Stomach (tissue), 7 donors: ENCODE measurements around a stretch of chr1.

DNA sequence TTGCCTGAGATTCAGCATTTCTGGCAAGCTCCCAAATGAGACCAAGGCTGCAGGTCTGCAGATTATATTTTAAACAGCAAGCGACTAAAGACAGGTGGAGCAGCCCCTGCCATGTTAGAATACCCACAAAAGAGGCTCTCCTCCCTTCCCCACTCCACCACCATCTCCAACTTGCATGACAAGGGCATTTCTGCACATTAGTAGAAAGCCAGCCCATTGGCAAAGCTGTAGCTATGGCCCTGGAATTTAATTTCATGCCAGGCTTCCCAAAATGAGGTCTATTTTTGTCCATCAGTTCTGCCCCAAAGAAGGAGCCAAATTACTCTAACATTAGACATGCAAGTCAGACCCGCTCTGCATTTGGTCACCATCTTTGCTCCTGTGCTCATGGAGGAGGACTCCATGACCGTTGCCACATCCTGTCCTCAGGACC lies 115.1 kb downstream of the LAMC2 start:
- PRO-cap = no peak
- RAMPAGE, long total RNA, 5 experiments = no peak in any of the 5 experiments
- RRBS = no CpG with 5 or more reads among the region's 3 CpGs

DNA sequence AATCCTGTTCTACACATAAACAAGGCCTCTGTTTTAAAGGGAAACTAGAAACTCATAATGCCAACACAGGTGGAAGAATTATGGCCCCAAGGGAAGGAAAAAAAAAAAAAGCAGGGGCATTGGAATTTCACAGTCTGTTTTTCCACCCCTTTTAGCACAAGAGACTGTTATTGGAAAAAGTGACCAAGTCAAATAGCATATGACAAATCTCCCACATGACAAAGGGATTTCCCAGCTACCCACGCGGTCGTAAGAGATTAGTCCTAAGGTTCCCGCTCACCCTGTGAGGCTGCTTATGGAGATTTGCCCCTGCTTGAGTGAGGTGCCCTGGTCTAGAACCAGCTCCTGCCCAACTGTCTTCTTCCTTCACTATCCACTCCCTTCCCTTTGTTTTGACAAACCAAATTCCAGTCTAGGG lies 107.4 kb downstream of the NMNAT2 start:
- PRO-cap = no peak
- RAMPAGE, long total RNA, 5 experiments = no peak in any of the 5 experiments
- RRBS = no CpG with 5 or more reads among the region's 4 CpGs

- PRO-cap = no peak
- RAMPAGE, long total RNA, 5 experiments = no peak in any of the 5 experiments
- RRBS = 2% methylated on average over 17 of the region's 58 CpGs
Measured at GRCh38 chr1:183472619-183473534, 578 bp downstream of the SMG7 start.

DNA sequence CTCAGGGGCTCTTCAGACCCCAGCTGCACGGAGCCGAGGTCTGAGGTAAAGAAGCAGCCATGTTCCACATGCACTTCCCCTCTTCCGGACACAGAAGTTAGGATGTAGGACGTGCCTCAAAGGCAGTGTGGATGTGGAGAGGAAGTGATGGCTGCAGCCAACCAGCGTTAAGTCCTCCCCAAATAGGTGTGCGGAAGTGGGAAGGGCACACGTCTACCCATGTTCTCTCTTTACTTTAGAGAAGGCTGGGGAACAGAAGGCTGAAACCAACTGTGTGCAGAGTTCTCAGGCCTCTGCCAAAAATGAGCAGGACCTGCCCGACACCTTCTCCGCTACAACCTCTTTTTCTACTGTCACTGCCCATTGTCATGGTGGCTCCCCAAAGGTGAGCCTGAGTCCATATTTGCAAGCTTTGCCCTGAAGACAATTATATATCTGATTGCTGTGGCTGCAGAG lies 14.7 kb upstream of the NCF2 start:
- PRO-cap = bidirectional peak, plus-strand start at position 238 of the sequence, minus-strand start at position 92 of the sequence
- RAMPAGE, long total RNA, 5 experiments = no peak in any of the 5 experiments
- RRBS = no CpG with 5 or more reads among the region's 9 CpGs

DNA sequence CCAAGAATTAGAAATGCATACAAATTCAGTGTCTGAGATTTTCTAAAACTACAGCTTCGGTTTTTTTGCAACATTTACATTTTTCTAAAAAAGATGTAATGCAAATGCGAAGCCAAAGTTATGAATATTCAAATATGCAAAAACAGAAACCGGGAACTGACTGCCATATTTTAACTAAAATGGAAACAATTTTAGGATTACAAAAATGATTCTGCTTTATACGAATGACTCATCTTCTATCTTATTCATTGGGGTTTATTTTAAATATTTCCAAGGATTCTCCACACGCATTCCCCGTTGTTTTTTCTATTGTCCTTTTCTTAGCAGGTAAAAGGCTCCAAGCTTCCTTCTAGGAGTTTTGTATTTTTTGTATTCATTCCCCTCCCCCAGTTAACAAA lies 1.1 kb downstream of the ARPC5 start:
- PRO-cap = no peak
- RAMPAGE, long total RNA, 5 experiments = no peak in any of the 5 experiments
- RRBS = no CpG with 5 or more reads among the region's 6 CpGs

DNA sequence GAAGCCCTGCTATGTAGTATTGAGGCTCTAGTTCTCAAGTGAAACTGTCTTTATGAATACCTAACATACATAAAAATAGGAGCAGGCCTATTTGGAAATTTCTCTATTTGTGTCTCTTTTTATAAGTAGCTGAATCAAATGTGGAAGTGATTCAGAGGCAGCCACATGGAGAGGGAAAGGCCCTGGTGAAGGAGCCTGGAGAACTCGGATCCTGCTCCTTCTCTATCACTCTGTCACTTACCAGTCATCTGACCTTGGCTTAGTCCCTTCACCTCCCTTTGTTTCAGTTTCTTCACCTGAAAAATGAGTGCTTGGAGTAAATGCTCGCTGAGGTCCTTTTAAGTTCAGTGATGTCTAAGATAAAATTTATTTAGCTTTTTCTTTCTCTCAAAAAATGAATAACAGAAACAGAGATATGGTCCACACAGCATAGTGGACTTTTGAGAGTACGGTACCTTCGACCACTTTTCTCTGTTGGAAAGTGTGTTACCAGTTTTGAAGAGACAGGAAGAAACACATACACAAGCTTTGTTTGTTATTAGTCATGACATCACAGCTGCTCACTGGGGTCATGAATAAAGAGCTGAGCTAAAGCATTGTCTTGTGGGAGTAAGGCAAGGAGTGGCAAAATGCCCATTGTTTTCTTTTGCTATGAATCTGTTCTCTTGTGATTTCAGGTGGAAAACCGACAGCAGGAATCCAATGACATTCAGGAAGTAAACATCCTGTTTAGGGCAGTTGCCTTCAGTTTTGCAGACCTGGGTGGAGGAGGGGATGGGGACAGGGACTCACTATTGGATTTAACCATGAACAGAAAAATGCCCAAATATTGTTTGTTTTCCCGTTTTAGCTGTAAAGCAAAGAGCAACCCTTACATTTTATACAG lies 66.0 kb downstream of the RGL1 start:
- PRO-cap = no peak
- RAMPAGE, long total RNA, 5 experiments = no peak in any of the 5 experiments
- RRBS = no CpG with 5 or more reads among the region's 6 CpGs

DNA sequence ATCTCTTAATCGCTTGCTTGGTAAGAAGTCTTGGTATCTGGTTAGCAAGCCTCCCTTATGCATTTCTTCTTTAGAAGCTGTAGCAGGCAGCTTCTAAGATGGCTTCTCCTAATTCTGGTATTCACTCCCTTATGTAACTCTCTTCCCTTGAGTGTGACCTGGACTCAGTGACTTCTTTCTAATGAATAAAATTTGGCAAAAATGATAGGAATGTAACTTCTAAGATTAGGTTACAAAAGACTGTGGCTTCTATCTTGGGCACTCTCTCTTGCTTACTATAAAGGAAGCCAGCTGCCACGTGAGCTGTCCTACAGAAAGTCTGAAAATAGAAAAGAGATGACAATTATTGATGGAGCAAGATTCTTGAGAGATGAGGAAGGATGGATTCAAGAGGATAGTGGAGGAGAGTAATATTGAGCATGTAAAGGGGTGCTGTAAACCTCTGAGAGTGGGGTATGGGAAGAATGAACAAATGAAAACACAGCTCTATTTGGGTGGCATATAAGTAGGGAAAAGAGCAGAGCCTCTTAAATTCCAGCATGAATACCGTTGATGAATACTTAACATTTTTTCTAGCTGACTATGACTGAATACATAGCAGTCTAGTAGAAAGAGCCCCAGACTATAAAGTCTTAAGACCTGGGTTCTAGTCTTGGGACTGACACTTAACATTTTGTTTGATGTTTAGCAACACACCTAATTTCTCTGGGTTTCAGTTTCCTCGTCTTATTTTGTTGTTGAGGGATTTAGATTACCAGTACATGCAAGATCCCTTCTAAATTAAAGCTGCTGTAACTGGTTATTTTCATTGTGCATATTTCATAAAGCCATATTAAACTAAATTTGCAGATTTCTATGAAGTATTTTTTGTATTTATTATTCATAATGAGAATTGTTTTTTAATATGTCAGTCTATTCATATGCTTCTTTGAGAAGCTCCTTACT lies 5.6 kb downstream of the TSEN15 start:
- PRO-cap = no peak
- RAMPAGE, long total RNA, 5 experiments = no peak in any of the 5 experiments
- RRBS = no CpG with 5 or more reads among the region's 4 CpGs

DNA sequence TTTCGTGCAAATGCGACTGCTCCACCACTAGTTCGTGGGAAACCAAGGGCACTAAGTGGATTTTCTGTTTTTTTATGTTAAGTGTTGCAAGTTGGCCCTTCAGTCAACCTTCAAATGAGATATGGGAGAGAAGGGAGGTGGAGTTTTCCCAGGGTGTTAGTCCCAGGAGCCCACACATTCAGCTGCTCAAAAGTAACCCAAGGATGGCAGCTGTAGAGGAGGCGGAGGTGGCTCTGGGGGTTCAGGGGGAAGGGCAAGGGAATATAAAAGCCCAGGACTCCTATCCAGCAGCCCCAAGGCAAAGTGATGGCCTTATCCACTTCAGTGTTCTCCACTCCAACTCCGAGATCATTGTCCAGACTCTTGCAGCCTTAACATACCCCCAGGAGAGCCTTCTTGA lies 92.1 kb downstream of the TSEN15 start:
- PRO-cap = no peak
- RAMPAGE, long total RNA, 5 experiments = no peak in any of the 5 experiments
- RRBS = no CpG with 5 or more reads among the region's 5 CpGs

DNA sequence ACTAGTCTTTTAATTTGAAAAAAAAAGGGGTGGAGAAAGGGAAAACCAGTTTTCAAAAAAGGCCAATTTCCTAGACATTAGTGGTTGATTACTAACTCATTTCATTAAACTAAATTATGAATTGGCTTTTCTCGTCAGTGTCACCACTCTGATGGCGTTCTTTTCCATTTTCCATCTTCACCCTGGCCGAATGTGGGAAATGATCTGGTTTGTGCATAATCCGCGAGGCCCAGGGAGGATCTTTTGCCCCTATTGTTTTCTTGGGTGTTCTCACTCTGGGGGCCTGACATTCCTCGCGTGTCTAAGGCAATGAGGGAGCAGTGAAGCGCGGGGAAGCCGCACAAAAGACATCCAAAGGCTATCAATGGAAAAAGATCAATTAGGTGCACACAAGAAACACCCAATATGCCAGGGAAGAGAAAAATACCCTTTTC lies 1.1 kb upstream of the C1orf21 start:
- PRO-cap = no peak
- RAMPAGE, long total RNA, 5 experiments = no peak in any of the 5 experiments
- RRBS = no CpG with 5 or more reads among the region's 10 CpGs

GRCh38 chr1:184408084-184408634 lies 21.3 kb downstream of the C1orf21 start:
- PRO-cap = no peak
- RAMPAGE, long total RNA, 5 experiments = no peak in any of the 5 experiments
- RRBS = no CpG with 5 or more reads among the region's 4 CpGs

DNA sequence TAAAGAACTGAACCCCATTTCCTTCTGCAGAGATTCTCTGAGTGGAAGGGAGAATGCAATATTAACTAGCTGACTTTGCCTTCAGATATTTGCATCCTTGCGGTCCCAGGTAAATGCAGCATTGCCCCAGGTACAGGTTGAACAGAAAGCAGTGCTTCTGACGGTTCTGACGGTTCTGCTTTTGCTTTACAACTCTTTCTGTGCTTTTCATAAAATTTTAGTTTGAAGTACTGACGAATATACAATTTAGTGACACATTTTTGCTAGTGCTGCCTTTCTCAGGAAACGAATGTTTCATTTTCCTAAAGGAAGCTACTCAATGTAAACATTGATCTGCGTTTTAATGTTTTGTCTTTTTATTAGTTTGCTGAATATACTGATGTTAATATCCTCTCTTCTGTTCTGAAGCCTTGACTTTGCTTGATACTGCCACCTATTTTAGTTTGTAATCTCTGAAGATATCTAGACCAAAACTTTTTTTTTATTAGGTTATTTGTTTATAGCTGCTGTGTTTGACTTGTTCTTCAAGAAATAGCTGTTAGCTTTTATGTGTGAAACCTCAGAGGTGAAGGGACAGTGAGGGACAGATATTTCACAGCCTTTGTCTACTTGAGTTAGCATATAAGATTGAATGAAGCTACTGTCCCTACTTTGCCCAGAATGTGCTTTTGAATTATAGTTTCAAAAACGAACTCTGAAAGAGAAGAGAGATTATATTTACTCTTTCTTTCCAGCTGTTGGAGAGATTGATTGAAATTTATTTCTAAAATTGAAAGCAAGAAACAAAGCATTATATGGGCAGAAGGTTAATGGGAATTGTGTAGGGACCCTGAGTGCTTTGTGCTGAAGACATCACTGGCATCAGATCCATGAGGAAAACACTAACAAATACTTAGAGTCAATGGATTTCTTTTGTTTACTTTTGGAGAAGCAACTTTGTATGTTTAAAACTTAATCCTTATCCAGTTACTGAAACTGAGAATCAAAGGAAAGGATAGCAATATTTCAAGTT lies 66.7 kb downstream of the C1orf21 start:
- PRO-cap = no peak
- RAMPAGE, long total RNA, 5 experiments = no peak in any of the 5 experiments
- RRBS = no CpG with 5 or more reads among the region's 7 CpGs

GRCh38 chr1:184556595-184557288 lies 169.9 kb downstream of the C1orf21 start:
- PRO-cap = no peak
- RAMPAGE, long total RNA, 5 experiments = no peak in any of the 5 experiments
- RRBS = no CpG with 5 or more reads among the region's 5 CpGs

DNA sequence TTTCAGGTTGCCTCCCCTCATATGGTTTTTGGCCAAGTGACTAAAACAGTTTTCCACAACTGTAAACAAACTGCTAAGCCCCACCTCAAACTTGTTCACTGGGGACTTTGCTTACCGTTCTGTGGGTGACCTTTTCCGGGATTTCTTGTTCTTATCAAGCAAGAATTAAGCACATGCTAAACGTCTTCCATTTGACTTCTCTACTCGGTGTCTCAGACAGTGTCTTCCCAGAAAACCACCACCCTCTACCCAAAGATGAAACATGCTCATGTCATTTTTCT lies 133.3 kb downstream of the EDEM3 start:
- PRO-cap = no peak
- RAMPAGE, long total RNA, 5 experiments = no peak in any of the 5 experiments
- RRBS = no CpG with 5 or more reads among the region's 4 CpGs

- PRO-cap = no peak
- RAMPAGE, long total RNA, 5 experiments = start-site peak on the minus strand in 2 of 5 experiments, at chr1:184927138-184927519 at its widest, 5 to 8 reads per replicate
- RRBS = no CpG with 5 or more reads among the region's 4 CpGs
Measured at GRCh38 chr1:184926949-184927718, 47.2 kb downstream of the NIBAN1 start.

- PRO-cap = no peak
- RAMPAGE, long total RNA, 5 experiments = no peak in any of the 5 experiments
- RRBS = no CpG with 5 or more reads among the region's 4 CpGs
Measured at GRCh38 chr1:184929911-184930390, 44.4 kb downstream of the NIBAN1 start.

GRCh38 chr1:185151660-185152052 lies 5.1 kb downstream of the TRMT1L start:
- PRO-cap = no peak
- RAMPAGE, long total RNA, 5 experiments = start-site peak on the minus strand in 1 of 5 experiments, at chr1:185151828-185151889 at its widest, 14 reads per replicate
- RRBS = no CpG with 5 or more reads among the region's 2 CpGs

- PRO-cap = no peak
- RAMPAGE, long total RNA, 5 experiments = no peak in any of the 5 experiments
- RRBS = no CpG with 5 or more reads among the region's 1 CpG
Measured at GRCh38 chr1:185374179-185374611, 57.2 kb upstream of the IVNS1ABP start.

DNA sequence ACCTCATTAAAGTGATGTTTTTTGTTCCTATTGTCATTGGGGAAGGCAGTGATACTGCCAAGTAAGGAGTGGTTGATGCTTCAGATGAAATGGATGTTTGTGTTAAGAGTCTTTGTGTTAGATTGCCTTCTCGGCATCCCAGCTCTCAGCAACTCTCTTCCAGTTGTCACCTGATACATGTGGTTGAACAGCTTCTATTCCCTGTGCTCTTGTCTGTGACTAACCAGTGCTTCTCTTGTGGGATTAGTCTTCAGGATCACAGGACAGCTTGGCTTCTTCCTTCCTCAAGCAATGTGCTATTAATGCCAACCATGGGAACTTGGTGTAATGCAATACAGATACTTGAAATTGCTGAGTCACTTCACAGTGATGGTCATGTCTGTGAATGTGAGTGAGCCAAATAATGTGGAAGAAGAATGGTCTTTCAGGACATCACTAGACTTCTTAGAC lies 167.0 kb upstream of the IVNS1ABP start:
- PRO-cap = no peak
- RAMPAGE, long total RNA, 5 experiments = no peak in any of the 5 experiments
- RRBS = no CpG with 5 or more reads among the region's 1 CpG

DNA sequence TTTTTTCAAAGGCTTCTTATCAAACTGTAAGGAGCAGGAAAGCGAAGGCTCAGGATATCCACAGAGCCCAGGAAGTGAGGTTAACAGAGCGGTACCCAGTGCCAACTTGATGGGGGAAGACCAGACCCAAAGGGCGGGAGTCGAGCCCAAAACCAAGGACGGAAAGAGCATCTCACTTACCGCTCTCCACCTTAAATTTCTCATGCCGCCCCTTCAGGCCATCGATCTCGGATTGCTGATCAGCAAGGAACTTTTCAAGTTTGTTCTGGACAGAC lies 418 bp downstream of the TPR start:
- PRO-cap = no peak
- RAMPAGE, long total RNA, 5 experiments = no peak in any of the 5 experiments
- RRBS = no CpG with 5 or more reads among the region's 9 CpGs

GRCh38 chr1:186977208-186977819 lies 148.6 kb downstream of the PLA2G4A start:
- PRO-cap = no peak
- RAMPAGE, long total RNA, 5 experiments = no peak in any of the 5 experiments
- RRBS = no CpG with 5 or more reads among the region's 2 CpGs